Measurements from ENCODE around the gene FAM168B.

DNA sequence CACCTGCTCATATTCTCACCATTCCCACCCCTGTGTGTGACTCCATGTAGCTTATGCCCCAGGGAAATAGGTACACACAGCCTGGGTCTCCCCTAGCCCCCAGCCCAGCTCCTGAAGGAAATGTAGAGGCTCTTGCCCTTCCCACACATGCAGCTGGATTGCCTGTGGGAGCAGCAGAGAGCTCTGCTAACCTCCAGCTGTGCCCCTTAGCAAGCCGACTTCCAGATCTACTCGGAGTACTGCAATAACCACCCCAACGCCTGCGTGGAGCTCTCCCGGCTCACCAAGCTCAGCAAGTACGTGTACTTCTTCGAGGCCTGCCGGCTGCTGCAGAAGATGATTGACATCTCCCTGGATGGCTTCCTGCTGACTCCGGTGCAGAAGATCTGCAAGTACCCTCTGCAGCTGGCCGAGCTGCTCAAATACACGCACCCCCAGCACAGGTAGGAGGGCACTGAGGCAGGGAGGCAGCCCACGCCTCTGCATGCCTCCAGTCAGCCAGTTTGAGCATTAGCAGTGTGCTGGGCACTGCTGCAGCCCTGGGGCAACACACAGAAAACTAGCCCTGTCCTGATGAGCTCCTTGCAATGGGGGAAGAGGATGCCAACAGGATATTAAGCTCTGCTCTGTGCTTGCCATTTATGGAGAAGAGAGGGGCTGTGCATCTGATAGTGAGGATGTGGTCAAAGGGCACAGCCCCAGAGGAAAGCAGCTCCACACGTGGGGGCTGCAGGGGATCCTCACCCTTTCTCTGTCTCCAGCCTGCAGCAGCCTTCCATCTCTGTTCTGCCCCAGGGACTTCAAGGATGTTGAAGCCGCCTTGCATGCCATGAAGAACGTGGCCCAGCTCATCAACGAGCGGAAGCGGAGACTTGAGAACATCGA is 52.0 kb downstream of the FAM168B start:
- PRO-cap: no peak

GRCh38 chr2:131093301-131094098 is at the start of gene FAM168B:
FAM168B (minus strand) TSS chr2:131093460.
- PRO-cap: bidirectional peak, plus-strand start at chr2:131093593, minus-strand start at chr2:131093434

GRCh38 chr2:131353177-131353673 is 10.7 kb downstream of the RAB6D start:
- PRO-cap: no peak

DNA sequence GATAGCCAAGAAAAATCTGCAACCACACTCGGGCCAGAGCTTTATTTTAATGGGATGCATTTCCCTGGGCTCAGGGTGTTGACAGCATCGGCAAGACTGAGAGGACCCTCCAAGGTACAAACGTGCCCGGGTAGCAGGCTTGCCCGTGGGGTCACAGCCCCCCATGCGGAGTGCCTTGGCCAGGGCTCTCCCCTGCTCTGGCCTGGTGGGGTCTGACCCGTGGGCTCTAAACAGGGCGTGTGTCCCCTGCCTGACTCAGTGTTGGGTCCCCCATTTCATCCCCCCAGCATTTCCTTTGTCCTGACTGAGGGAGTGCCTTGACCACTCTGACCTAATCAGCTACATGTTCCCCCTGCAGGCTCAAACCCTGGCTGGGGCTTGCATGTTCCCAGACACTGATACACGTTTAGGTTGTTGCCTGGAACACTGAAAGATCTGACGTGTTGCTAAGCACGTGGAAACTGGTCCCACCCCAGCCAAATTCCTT is 7.2 kb downstream of the MZT2A start:
- PRO-cap: no peak

- PRO-cap: no peak
These were observed 141.4 kb downstream of the CCDC74A start for GRCh38 chr2:131669043-131669502.

DNA sequence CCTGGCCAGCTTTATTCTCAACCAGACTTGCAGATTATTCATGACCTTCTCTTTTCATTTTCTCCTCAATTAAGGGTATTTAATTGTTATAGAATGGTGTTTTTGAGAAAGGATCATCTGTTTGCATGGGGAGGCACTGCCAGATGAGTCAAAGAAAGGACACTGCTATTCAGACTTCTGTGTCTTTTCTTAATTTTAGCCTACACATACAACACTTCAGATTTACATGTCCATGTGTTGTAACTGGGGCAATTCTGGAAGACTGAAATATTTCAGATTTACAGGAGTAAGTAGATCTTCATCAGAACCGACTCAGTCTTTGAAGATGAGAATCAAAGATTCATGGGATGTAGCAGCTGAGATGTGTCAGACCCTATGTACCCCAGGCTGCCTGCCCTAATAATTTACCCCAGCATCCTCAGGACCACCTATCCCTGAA is 64.1 kb upstream of the LYPD1 start:
- PRO-cap: unidirectional peak, plus-strand start at position 233 of the sequence

GRCh38 chr2:133266561-133267446 is 301.5 kb downstream of the NCKAP5 start:
- PRO-cap: no peak

GRCh38 chr2:133602683-133602914 is 34.3 kb upstream of the NCKAP5 start:
- PRO-cap: no peak

DNA sequence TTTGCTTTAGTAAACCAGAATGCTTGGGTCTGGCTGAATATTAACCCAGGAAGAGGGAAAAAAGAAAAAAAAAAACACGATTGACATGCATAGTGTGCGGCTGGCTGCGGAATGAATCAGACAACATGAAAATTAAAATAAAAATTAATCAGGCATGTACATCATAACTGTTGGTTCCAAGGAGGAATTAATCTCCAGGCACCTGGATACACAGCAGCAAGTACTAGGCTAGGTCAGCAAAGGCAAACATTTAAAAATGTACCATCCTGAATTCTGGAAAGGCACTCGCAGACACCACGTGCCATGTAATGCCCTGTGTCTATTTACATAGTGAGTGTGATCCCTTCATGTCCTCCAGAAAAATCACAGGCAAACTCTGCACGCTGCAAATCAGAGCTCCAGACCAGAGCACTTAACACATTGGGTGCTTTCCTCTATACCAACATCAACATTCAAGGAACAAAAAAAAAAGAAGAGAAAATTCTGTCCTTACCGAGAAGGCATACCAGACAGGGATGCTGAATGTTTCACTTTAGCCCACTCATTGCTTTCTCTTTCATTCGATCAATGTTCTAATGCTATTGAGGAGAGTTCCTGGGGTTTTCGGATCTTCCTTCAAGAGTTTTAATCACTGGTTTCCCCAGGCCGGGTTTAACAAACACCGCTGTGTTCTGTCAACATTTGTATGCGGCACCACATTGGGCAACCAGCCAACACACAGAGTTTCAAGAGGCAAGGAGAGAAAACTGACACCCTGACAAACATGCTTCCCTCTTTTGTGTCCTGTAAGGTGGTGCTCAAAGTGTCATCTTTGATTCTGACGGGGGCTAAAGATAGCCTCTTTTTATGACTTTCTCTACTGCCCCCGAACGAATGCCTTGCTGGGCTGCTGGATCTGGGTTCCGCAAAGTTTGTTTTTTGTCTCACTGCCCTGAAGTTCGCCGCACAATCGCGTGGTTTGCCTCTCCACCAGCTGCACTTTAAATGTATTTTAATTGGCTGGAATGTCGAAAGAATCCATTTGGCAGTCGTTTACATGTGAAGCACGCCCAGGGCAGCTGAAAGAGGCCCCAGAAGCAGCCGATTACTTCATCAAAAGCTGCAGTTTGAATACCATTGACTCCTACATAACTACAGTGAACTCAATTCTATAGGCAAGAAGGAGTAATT is 106.3 kb upstream of the NCKAP5 start:
- PRO-cap: no peak

GRCh38 chr2:133765589-133766260 is 197.5 kb upstream of the NCKAP5 start:
- PRO-cap: no peak

GRCh38 chr2:134171370-134171957 is 82.4 kb upstream of the MGAT5 start:
- PRO-cap: no peak

- PRO-cap: no peak
These were observed 67.2 kb upstream of the MGAT5 start for GRCh38 chr2:134186393-134187433.

DNA sequence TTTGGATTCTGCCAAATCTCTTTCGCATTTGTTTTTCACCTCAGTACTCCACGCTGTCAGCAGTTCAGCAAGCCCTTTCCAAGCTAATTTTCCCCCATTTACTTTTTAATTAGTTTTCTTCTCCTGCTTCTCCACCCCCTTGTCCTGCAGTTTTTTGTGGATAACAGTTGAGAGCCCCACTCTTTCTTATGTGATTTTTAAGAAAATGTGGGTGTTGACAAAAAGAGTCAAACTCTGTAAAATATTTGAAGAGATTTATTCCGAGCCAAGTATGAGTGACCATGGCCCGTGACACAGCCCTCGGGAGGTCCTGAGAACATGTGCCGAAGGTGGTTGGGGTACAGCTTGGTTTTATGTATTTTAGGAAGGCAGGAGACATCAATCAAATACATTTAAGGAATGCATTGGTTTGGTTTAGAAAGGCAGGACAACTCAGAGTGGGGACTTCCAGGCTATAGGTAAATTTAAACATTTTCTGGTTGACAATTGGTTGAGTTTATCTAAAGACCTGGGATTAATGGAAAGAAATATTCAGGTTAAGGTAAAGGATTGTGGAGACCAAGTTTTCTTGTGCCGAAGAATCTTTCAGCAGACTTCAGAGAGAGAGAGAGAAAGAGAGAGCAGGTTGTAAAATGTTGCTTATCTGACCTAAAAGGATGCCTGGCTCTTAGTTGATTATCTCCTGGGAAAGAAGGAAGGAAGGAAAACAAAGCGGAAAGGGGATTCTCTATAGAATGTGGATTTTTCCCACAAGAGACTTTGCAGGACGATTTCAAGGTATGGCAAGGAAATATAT is 32.8 kb upstream of the MGAT5 start:
- PRO-cap: no peak

DNA sequence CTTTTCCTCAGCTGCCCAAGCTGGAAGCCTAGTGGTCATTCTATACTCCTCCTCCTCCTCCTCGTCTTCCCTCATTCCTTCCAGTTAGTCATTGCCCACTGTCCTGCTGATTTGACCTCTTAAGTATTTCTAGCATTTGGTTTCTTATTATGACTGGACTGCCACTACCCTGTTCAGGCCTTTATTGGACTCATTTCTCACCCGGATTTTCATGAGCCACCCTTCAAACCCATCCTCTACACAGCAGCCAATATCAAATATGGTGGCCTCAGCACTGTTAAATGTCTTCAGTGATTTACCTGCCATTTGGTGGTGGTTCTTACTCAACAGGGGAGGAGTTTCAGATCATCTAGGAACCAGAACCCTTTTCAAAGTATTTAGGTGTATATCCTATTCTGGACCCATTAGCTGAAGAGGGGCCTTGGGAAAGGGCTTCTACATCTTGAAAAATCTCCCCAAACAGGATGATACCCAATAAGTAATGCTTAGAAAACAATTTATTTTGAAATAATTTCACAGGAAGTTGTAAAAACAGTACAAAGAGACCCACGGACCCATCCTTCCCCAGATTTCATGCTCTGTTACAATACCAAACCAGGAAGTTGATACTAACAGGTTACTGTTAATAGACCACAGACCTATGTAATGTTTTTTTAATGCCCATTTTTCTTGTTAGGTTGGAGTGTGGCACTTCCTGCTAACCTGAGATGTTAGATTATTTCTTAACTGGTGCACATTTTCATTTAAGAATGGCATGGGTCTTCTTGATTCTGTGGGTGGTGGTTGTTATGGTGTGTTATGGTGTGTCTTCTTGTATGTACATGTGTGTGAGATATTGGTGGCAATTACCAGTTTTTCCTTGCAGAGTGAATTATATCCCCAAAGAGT is 21.6 kb upstream of the MGAT5 start:
- PRO-cap: no peak

GRCh38 chr2:134260265-134260891 is 6.5 kb downstream of the MGAT5 start:
- PRO-cap: unidirectional peak, minus-strand start at chr2:134260499

- PRO-cap: bidirectional peak, plus-strand start at chr2:134280474, minus-strand start at chr2:134280426
These were observed 26.3 kb downstream of the MGAT5 start for GRCh38 chr2:134280155-134280595.

DNA sequence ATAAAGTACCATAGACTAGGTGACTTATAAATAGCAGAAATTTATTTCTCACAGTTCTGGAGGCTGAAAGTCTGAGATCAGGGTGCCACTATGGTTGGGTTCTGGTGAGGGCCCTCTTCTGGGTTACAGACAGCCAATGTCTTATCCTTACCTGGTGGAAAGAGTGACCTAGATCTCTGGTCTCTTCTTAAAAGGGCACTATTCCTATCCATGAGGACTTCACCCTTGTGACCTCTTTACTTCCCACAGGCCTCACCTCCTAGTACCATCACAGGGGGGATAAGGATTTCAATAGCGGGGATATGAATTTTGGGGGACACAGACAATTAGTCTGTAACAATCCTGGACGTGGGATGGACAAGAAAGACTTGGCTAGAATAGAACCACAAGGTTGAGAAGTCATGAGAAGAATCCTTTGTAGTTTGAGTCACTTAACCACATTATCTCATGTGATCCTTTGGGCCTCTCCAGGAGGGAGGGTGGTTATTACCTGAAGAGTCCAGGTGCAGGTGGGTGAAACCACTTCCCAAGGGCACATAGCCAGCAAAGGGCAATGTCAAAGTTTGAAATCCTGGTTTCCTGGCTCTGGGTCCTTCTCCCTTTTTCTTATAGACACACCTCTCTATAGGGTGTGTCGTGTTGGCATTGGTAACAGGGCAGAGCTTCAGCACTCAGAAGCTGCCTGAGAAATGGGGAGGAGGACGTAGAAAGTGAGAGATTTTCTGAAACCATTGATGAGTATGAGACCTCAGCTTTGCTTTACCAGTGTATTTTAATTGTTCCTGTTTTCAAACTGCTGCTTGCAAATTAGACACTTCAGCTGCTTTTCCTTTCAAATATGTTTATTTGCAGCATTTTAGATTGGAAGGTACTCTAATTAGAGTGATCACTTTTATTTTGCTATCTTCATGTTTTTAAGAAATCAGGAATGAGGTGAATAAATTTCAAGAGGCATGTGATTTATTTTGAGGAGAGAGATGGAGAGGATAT is 137.8 kb downstream of the MGAT5 start:
- PRO-cap: no peak

- PRO-cap: no peak
These were observed 157.0 kb downstream of the MGAT5 start for GRCh38 chr2:134410616-134411561.

GRCh38 chr2:134441026-134441840 is 187.4 kb downstream of the MGAT5 start:
- PRO-cap: no peak

DNA sequence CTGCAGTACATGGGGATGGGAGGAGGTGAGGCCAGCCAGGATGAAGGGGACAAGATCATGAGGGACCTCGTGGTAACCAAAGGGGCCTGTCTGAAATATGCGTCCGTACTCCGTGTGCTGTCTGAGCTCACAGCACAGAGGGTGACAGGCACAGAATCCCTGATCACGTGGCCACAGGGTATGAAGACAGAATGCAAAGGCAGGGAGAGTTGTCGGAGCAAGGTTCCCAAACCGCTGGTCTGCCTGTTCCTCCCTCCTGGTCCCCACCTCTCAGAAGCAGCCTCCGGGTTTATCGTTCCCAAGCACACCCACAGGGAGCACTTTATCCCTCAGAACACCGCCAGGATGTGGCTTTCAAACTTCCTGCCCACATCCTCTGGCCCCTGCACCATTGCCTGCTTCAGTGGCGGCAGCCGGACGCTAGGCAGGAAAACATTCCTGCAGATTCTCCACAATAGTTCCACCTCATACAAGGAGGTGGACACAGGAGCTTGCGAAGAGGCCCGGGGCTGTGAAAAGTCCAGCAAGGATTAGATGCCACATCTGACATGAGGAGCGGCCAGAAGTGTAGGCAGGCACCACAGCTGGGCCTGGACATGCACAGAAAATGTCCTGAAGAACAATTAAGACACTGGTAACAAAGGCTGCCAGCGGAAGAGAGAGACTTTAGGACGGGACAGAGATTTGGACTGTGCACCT is 11.9 kb downstream of the TMEM163 start:
- PRO-cap: no peak